SJSA1 (cell line): ENCODE results near the gene COL8A2.

DNA sequence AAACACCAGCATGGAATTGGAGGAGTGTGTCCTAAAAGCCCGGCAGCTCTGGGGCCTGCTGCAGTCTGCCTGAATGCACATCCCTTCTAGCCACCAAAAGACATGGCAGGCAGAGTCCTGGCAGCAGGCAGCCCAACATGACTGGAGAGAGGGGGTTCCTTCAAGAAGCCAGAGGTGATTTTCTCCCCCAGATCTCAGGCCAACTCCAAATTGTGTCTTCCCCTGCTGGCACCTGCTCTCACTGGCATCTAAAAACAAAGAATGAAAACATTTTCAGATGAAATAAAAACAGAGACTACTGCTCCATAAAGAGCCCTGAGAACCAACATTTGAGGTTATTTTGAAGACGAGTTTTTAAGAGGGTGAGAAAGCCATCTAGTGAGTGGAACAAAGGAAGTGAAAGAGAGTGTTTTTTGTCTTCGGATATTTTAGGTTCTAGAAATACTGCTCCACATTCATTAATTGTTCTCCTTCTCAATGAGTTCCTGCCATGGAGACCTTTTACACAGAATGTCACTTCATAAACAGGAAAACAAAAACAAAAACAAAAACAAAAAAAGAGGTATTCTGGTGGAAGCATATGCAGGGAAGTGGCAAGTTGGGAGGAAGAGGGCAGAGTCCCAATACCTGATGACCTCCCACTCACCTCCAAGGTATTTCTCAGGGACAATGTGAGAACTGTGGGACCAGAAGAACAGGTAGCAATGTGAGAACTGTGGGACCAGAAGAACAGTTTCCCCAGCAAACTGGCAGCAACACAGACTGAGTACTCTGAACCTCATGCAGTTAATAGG is 50.1 kb downstream of the KIAA0319L start:
- RAMPAGE, long total RNA, result no peak

DNA sequence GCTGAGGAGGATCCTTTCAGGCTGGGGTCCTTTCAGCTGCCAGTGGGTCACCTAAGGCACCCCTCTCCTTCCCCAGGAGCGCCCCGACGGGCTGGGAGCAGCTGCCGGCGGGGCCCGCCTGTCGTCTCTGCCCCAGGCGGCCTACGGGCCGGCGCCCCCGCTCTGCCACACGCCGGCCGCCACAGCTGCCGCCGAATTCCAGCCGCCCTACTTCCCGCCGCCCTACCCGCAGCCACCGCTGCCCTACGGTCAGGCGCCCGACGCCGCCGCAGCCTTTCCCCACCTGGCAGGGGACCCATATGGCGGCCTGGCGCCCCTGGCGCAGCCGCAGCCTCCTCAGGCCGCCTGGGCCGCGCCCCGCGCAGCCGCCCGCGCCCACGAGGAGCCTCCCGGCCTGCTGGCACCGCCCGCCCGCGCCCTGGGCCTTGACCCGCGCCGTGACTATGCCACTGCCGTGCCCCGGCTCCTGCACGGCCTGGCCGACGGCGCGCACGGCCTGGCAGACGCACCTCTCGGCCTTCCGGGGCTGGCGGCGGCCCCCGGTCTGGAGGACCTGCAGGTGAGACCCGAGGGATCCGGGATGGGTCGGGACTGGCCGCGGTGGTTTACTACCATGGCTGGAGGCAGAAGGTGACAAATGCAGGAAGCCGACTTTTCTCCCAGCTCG is 870 bp downstream of the TFAP2E start:
- RAMPAGE, long total RNA, result no peak

GRCh38 chr1:35779746-35780017 is 9.9 kb upstream of the CLSPN start:
- RAMPAGE, long total RNA, result no peak

DNA sequence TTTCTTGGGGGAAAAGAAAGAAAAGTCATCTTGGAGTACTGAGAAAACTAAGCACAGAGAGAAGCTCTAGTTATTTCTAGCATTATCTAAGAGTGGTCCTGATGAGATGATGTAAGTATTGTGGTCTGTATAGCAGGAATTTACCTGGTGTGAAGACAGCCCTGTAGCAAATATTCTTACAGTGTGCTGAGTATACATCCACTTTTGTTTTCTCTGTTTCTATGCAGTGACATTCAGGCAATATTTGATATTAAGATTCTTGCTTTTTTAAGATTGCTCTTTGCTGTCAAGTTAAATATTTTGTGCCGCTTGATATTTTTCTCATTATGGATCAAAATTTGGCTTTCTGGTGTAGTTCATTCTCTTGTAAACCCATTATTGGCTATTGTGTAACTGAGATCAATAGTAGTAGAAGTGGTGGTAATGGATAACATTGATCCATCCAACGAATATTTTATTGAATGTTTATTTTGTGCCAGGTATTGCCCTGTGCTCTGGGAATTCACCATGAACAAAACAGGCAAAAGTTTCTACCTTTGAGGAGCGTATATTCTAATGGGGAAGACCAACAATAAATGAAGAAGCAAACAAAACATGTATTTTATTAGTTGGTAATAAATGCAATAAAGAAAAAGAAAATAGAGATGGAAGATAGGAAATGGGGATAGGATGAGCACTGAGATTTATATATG is 9.8 kb downstream of the AGO4 start:
- RAMPAGE, long total RNA, result no peak

DNA sequence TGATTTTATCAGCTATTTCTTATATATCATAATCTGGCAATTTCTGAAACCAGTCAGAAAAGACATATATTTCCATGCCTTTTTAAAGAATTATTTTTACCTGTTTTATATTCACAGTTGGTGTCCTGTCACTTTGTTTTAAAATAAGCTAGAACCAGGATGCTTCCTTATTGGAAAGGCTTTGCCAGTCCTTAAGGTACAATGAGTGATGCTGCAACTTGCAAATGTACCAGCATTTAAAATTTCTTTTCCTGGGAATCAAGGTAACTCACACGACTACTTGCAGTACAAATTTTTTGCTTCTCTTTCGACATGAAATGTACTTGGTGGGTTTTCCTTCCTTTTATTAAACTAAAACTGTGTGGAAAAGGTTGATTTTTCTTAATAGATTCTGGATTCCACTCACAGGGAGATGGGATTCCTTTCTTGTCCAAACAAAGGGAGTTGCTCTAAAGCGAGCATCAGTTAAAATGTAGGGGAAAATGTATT is 28.4 kb upstream of the AGO1 start:
- RAMPAGE, long total RNA, result no peak

- RAMPAGE, long total RNA, result no peak
Measured at GRCh38 chr1:35888159-35888904, 5.3 kb downstream of the AGO1 start.

GRCh38 chr1:35922725-35923896 is 7.8 kb upstream of the AGO3 start:
- RAMPAGE, long total RNA, result no peak

DNA sequence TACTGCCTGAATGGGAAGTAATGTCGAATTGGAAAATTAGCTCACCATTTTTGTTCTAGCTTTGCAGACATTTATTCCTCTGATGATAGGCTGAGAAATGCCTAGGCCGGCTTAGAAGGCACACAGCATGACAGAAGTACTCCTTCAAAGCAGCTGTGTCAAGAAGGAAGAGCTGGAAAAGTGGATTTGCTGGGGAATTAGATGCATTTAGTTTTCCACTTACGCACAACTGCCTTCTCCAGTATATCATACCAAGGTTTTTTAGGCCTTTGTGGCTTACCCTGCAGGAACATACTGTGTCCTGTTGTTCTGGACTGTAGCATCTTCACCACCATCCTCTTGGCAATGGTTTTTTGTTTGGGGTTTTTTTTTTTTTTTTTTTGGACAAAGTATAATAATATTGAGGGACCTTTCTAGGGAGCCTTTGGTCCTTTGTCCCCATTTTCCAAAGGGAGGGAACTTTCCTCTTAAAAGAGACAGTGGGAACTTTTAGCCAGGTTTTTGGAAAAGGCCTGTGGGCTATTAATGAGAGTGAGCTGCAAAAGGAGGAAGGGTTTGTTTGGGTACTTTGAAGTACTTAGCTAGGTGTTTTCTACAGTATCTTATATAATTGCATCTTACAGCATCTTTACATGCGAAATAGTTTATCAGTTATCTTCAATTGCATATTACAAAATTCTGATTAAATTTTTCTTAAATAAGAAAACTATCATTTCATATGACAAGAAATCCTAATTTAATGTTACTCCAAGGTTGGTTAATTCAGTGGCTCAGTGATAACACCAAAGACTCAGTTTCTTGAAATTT is 4.1 kb upstream of the AGO3 start:
- RAMPAGE, long total RNA, result no peak

DNA sequence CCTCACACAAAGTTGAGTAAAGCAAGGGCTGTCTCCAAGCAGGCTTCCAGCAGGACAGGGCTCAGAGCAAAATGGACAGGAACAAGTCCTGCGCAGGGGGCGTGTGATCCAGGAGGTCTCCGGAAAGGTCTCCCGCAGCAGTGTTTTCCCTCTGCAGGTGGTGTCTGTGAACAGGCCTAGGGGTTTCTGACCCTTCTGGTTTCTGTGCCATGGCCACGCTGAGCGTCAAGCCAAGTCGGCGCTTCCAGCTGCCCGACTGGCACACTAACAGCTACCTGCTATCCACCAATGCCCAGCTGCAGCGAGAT is 773 bp downstream of the TEKT2 start:
- RAMPAGE, long total RNA, result no peak

DNA sequence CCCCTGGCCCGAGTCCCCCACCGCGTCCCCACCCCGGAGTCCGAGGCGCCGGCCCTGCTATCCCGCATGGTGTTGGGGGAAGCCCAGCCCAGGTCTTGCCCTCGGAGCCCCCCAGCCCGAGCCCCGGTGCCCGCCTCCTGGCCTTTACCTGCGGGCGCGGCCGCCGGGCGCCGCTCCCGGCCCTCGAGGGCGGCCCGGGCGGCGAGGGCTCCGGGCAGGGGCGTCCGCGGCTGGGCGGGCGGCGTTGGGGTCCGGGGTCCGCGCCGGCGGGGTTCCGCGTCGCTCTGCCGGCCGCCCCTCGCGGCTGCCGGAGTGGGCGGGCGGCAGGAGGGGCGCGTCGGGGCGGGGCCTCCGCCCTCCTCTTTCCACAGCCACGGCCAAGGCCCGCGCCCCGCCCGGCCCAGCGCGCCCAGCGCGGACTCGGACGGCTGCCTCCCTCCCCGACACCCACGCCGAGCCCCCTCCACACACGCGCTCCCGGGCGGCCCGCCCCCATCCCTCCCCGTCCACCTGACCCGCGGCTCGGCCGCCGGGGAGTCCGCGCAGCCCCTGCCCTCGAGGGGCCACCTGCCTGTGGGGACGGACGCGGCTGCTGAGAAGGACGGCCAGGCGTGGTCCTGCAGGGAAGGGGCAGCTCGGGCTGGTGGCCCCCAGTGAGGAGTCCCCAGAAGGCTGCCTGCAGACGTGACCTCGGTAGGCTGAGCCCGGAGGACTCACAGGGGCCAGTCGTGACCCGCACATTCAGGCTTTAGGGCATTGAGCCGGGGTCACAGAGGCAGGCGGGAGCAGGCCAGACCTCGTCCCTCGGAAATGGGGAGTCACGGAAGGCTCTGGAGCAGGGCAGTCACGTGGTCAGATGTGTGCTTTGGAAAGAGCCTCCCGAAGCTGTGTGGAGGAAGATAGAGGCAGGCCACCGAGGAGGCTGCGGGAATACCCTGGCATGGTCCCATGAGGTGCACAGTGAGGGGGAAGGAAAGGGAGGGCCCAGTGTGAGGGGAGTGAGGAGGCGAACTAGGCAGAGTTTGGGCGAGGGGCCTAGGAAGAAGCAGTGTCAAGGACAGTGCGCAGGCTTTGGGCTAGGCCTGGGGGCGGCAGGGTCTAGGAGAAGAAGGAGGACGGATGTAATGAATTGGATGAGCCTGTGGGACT is at the start of gene COL8A2:
TSS of gene COL8A2 (minus strand) at position 314 of the 1,149 bp plus-strand sequence.
- RAMPAGE, long total RNA, result no peak

- RAMPAGE, long total RNA, result no peak
Measured at GRCh38 chr1:36178361-36179479, 22.8 kb downstream of the MAP7D1 start.

DNA sequence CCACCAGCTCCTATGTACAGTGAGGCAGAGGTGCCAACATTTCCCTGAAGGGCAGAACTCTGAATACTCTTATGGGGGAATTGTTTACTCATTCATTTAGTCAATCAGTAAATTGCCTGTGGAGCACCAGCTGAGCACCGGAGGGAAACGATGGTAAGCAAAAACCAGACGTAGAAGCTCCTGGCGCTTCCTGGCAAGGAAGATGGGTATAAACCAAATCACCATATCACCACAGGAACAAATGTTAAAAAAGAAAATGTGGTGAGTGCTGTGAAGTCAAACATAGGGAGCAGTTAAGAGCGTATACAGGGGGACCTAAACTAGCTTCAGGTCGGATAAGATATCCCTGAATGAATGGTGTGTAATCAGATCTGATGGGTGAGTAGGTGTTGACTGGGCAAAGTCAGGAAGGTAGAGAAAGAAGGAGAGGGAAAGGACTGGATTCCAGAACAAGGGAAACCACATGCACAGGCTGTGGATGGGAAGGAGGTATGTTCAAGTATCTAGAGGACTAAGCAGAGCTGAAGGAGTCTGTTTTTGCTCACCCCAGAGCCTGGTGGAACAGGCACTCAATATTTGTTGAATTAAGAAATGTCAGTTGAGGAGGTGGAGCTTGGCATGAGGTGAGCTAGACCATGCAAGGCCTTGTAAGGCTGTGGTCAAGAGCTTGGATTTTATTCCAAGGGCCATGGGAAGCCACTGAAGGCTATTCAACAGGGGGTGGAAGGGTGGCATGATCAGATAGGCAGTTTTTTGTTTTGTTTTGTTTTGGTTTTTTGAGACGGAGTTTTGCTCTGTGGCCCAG is 27.3 kb downstream of the MAP7D1 start:
- RAMPAGE, long total RNA, result no peak

GRCh38 chr1:36200007-36200710 is 24.1 kb upstream of the THRAP3 start:
- RAMPAGE, long total RNA, result no peak

GRCh38 chr1:36223045-36223318 is 1.3 kb upstream of the THRAP3 start:
- RAMPAGE, long total RNA, result no peak

- RAMPAGE, long total RNA, result no peak
Measured at GRCh38 chr1:36231244-36231666, 7.0 kb downstream of the THRAP3 start.

DNA sequence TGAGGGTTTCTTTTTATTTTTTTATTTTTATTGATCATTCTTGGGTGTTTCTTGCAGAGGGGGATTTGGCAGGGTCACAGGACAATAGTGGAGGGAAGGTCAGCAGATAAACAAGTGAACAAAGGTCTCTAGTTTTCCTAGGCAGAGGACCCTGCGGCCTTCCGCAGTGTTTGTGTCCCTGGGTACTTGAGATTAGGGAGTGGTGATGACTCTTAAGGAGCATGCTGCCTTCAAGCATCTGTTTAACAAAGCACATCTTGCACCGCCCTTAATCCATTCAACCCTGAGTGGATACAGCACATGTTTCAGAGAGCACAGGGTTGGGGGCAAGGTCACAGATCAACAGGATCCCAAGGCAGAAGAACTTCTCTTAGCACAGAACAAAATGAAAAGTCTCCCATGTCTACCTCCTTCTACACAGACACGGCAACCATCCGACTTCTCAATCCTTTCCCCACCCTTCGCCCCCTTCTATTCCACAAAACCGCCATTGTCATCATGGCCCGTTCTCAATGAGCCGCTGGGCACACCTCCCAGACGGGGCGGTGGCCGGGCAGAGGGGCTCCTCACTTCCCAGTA is 19.0 kb downstream of the THRAP3 start:
- RAMPAGE, long total RNA, result no peak

DNA sequence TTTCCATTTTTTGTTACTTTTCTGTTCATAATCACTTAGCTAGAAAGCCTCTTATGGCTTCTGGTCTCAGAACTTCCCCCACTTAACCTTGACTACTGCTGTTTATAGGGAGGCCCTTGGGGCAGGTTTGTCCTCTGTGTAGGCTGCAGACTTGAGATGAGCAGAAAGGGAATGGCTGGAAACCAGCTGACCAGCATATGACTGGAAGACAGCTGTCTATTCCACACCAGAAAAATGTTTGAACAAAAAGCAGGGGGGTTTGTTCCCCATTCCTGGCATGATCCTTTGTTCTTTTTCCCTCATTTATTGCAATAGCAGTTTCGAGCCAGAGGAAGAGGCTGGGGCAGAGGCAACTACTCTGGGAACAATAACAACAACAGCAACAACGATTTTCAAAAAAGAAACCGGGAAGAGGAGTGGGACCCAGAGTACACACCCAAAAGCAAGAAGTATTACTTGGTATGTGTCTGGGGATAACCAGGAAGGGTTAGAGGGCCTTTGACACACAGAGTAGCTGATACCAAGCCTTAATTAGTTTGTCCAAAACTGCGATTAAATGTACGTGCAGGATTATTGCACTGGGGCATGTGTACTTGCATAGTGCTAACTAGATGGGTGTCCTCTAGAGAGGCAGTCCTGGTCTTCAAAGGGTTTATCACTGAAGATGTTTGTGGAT is 4.8 kb upstream of the SH3D21 start:
- RAMPAGE, long total RNA, result no peak

DNA sequence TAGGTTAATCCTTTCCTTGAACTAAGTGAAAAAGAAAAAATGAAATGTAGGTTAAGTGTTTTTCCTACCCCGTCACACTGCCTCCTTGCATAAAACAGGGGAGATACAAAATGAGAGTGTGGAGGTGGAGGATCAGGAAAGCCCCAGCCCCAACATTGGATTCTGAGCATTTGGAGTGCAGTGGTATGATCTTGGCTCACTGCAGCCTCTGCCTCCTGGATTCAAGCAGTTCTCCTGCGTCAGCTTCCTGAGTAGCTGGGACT is 3.4 kb upstream of the SH3D21 start:
- RAMPAGE, long total RNA, result no peak

- RAMPAGE, long total RNA, result no peak
Measured at GRCh38 chr1:36322504-36323460, 663 bp downstream of the EVA1B start.

DNA sequence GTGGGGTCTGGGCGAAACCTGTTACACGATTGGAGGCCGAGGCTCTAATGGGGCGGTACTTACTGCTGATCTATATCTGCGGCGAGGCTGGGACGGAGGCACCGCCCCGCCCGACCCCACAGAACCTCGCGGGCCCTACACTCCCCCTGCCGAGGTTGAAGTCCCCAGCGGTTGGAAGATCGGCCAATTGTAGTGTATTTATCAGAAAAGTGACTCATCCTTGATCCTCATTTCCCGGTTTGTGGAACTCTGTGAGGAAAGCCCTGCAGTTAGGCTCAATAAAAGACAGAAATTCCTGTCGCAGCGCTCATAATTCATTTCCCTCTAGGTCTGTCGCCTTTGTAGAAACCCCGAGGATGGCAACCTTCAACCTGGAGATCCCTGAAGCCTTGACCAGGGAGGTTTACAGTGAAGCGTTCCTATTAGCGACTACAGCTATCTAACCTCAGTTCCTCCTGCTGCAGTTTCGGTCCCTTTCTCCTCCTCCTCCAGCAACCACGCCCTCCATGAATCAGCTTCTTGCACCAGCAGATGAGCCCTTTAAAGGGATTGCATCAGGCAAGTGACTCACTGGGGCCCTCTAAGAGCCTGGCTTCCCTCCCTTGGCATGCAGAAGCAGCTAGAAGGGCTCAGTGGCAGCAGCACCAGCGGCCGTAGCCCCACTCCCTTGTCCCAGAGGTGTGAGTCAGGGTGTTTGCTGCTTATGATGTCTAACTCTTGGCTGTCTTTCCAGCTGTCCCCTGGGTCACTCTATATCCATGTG is 548 bp upstream of the STK40 start:
- RAMPAGE, long total RNA, result no peak